ENCODE data around the genes PAQR4, ZNF205 and ZNF200.

DNA sequence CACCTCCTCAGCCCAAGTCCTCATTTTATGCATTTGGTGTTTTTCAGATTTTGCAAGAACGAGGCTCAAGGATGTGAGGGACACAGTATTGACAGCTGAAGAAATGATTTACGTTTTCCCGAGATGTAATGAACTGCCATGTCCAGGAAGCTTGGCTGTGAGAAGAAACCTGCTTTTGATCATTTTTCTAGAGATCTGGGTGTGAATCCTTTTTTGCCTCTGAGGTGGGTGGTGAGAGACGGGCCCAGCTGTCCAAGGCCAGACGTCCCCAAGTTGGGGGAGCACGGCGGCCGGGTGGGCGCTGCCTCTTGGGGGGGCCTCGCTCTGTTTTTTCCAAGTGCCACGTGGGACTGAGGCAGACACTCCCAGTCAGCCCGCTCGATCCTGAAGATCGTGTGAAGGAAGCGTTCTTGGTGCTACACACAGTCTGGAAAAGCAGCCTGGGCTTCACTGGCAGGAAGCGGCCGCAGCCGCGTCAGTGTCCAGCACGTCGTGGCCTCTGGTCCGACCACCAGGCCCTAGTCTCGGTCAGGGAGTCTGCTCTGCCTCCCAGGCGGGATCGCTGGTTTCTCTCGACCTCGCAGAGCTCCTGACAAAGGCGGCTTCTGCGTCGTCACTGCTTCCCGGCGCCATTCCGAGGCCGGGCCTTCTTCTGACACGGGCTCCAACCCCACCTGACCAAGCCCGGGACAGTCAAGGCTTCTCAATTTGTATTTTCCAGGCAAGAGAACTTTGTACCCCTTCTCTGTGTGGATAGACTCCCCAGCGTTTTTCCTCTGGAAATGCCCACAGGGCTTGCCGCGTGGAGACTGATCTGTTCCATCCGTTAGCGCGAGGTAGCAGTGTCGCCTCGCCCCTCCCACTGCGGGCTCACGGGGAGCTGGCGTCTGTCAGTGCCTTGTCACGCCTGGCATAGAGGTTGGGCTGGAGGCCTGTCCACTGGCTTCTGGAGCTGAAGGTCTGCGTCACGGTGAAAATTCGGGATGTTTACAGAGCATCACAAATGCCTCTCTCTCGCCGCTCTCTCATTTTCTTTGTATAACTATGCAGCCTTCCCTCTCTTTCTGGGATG lies 12.4 kb downstream of the PRSS27 start:
- PRO-cap: no peak

- PRO-cap: no peak
These were observed 5.9 kb downstream of the SRRM2 start for GRCh38 chr16:2758388-2758738.

DNA sequence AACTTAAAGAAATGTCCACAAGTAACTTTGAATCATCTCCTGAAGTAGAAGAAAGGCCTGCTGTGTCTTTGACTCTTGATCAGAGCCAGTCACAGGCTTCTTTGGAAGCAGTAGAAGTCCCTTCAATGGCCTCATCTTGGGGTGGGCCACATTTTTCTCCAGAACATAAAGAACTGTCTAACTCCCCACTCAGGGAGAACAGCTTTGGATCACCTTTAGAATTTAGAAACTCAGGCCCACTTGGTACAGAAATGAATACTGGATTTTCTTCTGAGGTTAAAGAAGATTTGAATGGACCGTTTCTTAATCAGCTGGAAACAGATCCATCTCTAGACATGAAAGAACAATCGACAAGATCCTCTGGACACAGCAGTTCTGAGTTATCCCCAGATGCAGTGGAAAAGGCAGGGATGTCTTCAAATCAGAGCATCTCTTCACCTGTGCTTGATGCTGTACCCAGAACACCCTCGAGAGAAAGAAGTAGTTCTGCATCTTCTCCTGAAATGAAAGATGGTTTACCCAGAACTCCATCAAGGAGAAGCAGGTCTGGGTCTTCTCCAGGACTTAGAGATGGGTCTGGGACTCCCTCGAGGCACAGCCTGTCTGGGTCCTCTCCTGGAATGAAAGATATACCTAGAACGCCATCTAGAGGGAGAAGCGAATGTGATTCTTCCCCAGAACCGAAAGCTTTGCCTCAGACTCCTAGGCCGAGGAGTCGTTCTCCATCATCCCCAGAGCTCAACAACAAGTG lies 12.0 kb downstream of the SRRM2 start:
- PRO-cap: no peak

- PRO-cap: no peak
These were observed 11.8 kb downstream of the ZG16B start for GRCh38 chr16:2841888-2842257.

DNA sequence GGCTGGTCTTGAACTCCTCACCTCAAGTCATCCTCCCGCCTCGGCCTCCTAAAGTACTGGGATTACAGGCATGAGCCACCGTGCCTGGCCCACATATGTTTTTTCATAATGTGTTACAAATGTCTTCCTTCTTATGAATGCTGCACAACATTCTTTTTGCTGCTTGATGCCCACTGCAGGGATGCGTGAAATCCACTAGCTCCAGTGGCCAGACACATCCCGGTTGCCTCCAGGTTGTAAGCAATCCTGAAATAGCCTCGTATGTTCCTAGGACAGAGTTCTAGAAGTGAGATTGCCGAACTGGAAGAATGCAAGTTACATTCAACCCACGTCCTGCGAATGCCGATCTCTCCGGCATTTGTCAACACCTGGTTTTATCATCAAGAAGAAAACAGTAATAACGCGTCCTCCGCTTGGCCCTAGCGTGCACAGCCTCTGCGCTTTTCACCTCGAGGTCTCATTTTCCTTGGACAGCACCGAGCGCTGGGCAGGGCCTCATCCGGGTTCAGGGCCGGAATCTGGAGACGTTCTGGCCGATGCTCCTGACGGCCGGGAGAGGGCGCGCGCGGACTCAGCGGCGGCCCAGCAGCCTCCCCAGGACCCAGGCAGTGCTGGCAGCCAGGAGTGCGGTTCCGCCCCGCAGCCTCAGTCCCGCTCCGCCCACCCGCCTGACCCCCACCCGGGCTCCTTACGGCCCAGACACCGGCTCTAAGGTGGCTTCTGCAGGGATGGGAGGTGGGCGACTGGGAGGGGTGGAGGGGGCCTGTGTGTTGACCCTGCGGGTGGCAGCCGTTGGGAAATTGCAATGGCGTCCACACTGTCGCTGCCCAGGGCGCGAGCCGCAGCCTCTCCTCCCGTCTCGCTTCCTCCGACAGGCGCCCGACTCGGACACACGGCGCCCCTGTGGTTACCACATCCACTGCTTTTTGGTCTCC lies 7.7 kb upstream of the FLYWCH1 start:
- PRO-cap: bidirectional peak, plus-strand start at position 604 of the sequence, minus-strand start at position 475 of the sequence

DNA sequence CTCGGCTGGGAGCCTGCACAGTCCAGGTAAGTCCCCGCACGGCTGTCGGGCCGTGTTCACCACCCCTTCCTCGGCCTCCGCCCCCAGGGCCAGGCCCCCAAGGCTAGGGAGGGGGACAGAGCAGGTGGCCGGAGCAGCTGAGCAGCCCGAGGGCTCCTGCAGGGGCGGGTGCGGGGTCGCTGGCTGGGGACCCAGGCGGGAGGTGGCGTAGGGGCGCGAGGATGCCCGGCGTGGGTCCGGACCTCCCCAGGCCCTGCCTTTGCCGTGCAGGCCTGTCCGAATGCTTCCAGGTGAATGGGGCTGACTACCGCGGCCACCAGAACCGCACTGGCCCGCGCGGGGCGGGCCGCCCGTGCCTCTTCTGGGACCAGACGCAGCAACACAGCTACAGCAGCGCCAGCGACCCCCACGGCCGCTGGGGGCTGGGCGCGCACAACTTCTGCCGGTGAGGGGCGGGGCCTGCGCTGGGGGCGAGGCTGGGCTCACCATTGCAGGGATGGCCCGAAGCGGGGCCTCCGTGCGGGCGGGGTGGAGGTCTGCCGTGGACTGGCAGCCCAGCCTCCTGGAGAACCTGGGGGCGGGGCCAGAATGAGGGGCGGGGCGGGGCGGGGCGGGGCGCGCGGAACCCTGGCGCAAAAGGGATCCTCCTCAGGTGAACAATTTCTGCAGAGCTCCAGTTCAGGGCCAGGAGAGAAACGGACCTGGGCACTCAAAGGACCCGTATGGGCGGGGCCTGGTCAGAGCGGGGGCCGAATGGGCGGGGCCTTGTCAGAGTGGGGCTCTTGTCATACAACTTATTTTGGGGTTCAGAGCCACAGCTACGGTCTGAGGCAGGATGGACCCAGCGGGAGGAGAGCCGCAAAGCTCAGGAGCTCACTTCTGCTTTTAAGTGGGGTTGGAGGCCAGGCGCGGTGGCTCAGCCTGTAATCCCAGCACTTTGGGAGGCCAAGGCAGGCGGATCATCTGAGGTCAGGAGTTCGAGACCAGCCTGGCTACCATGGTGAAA lies 817 bp downstream of the KREMEN2 start:
- PRO-cap: no peak

DNA sequence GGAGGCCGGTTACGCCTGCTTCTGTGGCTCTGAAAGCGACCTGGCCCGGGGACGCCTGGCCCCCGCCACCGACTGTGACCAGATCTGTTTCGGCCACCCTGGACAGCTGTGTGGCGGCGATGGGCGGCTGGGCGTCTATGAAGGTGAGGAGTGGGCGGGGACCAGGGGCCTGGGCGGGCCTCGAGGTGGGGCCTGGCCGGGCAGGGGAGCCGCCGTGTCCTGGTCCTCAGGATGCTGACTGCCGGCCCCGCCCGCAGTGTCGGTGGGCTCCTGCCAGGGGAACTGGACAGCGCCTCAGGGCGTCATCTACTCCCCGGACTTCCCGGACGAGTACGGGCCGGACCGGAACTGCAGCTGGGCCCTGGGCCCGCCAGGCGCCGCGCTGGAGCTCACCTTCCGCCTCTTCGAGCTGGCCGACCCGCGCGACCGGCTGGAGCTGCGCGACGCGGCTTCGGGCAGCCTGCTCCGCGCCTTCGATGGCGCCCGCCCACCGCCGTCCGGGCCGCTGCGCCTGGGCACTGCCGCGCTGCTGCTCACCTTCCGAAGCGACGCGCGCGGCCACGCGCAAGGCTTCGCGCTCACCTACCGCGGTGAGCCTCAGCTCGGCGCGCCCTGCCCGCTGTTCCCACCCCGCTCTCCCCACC lies 2.4 kb upstream of the PAQR4 start:
- PRO-cap: no peak

DNA sequence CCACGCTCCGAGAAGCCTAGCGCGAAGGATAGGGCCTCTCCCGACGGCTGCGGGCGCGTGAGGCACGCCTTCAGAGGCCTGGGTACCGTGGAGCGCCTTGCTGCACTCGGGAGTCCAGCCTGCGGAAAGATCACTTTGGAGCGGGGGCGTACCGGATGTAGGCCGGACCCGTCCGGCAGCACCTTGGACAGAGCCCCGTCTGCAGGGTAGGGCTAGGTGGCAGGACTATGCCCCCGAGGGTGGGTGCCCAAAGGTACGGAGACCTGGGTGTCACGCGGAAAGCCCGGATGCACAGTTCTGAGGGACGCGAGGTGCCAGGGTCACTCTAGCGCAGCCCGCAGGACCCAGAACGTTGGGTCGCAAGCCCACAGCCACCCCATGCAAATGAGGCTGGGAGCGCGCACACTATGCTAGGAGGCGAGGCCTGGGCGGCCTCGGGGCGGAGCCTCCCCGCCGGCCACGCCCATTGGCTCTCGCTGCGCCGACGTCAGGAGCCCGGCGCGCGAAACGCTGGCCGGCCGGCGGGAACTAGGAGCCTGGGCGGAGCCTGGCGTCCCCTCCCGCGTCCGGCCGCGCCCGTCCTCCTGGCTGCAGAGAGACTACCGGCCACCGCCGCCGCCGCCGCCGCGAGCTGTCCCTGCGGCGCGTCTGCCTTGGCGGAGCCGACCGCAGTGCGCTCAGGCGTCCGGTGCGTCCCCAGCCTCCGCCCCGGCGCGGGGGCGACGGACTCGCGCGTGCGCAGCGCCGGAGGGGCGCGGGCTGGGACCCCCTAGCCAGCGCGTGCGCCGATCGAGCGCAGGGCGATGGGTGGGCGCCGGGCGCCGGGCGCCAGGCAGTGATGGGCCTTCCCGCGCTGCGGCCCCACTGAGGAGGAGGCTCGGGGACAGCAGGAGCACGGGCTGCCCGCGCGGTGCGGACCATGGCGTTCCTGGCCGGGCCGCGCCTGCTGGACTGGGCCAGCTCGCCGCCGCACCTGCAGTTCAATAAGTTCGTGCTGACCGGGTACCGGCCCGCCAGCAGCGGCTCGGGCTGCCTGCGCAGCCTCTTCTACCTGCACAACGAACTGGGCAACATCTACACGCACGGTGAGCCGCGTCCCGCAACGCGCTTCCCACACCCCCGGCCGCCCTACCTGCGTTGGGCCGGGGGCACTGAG lies at the start of gene PAQR4:
PAQR4 (plus strand) TSS at position 593 of the 1,156 bp plus-strand sequence.
- PRO-cap: bidirectional peak, plus-strand start at position 593 of the sequence, minus-strand start at position 385 of the sequence

DNA sequence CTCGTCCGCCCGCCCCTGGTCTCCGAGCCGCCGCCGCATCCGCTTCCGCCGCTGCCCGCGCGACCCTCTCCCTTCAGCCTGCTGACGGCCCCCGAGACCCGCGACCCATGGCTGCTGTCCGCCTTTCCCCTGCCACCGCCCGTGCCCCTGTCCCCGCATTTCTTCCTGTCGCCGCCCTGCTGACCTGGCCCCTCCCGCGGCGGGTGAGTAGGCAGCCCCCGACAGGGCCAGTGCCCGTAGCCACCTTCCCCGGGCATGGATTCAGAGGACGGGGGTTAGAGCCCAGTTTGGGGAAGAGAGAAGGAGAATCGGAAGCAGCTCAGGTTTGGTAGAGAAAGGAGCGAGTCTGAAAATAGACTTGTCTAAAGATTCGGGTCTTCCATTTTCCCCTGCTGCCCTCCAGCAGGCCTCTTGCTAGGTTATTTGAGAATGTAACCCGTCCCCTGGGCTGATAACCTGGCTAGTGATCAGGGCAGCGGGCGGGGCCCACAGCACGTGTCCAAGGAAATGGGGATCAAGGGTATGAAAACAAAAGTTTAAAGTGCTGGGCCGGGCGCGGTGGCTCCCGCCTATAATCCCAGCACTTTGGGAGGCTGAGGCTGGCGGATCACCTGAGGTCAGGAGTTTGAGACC lies 7.9 kb upstream of the CLDN9 start:
- PRO-cap: no peak

DNA sequence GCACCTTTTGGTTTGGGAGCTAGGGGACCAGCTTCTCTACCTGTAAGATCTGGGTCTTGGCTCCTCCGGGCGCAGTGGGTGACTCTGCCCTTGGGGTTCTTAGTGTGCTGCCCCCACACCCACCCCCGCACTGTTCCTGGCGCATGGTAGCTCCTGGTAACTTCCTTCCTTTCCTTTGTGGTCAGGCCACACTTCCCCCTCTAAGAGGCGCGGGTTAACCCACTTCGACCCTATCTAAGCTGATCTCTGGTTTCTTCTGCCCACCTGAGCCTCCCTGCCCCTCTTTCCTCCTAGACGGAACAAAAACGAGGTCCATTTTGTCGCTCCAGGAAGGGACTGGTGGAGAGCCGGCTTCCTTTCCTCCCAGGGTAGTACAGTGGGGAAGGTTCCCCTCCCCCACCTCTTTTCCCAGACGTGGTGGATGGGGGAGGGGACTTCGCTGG lies 4.7 kb upstream of the CLDN9 start:
- PRO-cap: no peak

- PRO-cap: no peak
These were observed 3.1 kb upstream of the CLDN9 start for GRCh38 chr16:3009400-3010304.

DNA sequence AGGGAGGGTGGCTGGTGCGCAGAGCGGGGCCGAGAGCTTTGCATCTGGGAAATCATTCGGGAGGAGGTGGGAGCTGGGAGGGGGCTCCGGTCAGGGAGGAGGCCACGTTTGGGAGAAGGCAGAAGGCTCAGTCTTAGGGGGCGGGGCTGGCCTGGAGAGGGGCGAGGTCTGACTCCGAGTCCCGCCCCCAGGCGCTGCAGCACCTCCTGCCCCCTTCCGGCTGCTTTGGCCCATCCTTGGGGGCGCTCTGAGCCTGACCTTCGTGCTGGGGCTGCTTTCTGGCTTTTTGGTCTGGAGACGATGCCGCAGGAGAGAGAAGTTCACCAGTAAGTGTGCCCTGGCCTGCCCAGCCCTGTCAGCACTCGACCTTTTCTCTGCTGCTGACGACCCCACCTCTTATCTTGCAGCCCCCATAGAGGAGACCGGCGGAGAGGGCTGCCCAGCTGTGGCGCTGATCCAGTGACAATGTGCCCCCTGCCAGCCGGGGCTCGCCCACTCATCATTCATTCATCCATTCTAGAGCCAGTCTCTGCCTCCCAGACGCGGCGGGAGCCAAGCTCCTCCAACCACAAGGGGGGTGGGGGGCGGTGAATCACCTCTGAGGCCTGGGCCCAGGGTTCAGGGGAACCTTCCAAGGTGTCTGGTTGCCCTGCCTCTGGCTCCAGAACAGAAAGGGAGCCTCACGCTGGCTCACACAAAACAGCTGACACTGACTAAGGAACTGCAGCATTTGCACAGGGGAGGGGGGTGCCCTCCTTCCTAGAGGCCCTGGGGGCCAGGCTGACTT lies 1.4 kb downstream of the TNFRSF12A start:
- PRO-cap: bidirectional peak, plus-strand start at position 233 of the sequence, minus-strand start at position 135 of the sequence

DNA sequence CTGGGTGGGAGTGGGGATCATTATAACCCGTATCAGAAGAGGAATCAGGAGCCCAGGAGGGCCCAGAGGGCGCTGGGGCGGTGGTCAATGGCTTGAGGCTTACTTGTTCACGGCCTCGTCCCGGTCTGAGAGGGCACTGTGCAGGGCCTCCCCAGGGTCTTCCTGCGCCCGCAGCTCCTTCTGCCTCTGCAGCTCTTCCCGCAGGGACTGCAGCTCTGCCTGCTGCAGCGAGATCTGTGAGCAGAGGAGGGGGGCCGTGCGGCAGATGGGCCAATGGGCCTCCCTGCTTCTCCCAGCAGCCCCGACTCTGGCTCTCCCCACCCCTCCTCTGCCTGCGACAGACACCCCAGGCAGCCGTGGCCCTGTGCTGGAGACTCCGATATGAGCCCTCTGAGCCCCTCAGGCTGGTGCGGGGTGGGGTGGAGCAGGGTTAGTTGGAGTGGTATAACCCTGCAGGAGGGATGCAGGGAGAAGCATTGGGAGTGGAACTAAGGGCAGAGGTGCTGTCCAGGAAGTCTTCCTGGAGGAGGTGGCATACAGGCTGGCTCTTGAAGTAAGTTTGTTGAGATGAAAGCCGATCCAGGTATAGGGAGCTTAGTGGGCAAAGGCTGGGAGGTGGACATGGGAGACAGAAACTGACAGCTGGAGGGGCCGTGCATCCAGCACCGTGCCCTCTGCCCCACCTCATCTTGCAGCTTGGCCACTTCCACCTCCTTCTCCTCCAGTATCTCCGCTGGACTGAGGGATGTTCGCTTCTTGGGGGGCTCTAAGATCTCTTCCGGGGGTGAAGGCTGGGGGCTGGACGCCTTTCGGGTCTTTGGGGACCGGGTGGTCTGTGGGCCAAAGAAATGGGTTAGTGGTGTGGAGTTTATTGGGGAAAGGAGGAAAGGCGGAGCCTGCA lies 5.0 kb downstream of the THOC6 start:
- PRO-cap: no peak

DNA sequence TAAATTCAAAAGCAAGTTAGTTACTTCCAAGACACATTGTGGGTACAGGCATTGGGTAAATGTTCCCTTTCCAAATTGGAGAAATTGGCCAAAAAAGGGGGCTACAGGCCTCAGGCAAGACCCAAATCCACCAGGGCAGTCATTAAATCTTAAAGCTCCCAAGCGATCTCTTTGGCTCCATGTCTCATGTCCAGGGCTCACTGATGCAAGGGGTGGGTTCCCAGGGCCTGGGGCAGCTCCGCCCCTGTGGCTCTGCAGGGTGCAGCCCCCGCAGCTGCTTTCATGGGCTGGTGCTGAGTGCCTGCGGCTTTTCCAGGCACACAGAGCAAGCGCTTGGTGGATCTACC lies 5.0 kb downstream of the IL32 start:
- PRO-cap: no peak

DNA sequence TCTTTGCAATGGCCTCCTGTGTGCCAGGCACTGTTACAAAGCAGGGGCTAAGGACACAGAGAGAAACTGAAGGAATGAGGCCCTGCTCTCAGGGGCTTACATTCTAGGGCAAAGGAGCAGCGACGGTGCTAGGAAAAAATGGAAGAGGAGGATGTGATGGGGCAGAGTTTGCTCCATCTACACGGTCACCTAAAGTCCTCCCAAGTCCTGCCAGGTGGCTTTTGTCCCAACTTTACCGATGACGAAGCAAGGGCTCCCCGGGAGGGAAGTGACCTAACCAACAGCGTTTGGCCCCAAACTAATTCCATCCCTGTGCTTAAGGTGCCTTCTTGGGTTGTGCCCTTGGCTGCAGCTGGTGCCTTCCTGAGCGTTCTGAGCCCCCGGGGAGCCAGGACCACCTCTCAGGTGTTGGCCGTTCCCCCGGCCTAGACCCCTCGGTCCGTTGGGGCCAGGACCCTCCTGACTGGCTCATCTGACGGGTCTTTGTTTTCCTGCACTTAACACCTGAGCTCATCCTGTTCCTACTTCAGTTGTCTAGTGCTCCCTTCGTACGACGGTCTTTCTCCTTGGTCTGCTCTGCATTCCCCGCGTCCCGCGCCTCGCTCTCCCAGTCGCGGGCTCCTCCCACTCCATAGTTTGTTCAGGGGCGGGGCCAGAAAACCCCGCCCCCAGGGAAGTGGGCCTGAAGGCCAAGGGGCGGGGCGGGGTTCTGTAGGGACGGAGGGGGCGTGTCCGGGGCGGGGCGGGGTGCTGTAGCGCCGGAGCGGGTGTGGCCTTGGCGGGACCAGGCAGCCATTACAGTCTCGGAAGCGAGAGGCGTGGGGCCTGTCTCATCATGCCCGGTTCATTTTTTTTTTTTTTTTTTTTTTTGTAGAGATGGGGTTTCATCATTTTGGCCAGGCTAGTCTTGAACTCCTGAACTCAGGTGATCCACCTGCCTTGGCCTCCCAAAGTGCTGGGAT lies 782 bp upstream of the ZSCAN10 start:
- PRO-cap: bidirectional peak, plus-strand start at position 795 of the sequence, minus-strand start at position 601 of the sequence

DNA sequence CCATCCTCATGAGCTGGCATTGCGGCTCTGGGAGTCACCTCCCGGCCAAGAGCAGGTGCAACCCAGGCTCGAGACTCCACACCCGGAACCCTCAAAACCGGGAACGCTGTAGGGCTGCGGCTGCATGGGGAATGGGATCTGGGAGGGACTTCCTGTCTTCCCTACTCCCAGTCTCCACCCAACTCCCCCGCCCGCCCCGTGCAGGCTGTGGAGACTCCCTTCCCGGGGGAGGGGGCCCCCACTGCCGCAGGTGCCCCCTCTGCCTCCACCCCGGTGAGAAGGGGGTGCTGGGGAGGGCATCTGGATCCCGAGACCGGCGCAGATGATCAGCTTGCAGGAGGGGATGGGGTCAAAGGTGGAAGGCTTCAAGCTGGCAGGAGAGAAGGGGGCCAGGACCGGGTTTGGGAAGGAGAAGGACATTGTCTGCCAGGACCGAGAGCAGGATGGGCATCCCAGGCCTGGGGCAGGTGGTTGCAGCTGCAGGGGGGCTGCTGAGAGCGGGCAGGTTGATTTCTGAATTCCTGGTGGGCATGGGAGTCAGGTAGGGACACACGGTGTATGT lies at the start of gene ZNF205:
ZNF205 (plus strand) TSS at position 177 of the 562 bp plus-strand sequence.
- PRO-cap: bidirectional peak, plus-strand start at position 164 of the sequence, minus-strand start at position 93 of the sequence

DNA sequence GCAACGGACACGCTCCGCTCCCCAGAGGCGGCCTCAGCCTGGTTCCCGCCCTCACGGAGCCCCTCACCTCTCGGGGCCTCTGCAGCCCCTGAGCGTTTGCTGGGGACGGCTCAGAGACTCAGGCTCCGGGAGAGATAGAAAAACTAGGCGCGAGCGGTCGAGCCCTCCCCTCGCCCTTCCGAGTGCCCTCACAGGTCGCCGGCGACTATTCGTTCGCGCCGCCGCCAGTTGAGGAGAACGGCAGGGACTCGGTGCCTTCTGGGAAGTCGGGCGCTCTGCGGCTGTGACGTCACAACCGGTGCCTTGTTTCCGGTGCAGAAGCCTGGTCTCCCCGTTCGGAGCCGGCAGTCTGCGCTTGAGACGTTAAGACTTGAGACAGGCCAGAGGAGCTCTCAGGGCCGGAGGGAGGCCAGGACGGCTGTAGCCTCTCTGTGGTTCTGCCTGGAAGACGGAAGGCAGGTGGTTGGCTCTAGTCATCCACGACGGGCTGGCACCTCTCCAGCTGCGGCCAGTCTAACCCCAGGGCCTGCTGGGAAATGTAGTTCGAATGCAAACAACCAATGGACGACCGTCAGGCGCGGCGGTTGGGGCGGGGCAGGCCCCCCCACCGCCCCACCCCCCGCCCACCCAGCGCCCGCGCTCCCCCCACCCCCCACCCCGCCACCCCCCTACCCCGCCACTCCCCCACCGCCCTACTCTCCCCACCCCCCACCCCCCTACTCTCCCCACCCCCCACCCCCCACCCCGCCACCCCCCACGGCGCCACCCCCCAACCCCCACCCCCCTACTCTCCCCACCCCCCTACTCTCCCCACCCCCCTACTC lies at the start of gene ZNF200:
ZNF200 (minus strand) TSS at position 239 of the 824 bp plus-strand sequence.
- PRO-cap: bidirectional peak, plus-strand start at position 292 of the sequence, minus-strand start at position 207 of the sequence

DNA sequence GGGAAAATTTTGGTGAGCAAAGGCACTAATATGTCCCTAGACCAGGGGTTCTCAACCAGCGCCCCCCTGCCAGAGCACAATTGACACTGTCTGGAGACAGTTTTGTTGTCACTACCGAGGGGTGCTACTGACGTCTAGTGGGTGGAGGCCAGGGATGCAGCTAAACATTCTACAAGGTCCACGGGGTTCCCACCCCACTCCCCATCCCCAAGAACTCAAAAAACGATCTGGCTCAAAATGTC lies 10.1 kb downstream of the OR2C1 start:
- PRO-cap: no peak

GRCh38 chr16:3443944-3444591 lies 588 bp downstream of the NAA60 start:
- PRO-cap: unidirectional peak, minus-strand start at chr16:3444135; unidirectional peak, minus-strand start at chr16:3444206

GRCh38 chr16:3640719-3641348 lies 13.7 kb upstream of the DNASE1 start:
- PRO-cap: no peak

Measured in left ventricle myocardium (tissue), 1 donor.